T-cell (primary cell): ENCODE measurements around the gene SLC25A6.

GRCh38 chrX:1205553-1206033 lies 6.9 kb downstream of the CRLF2 start:
- PRO-cap, 7 experiments = no peak in any of the 7 experiments

- PRO-cap, 7 experiments = no peak in any of the 7 experiments
These were observed 33.5 kb downstream of the CSF2RA start for GRCh38 chrX:1302137-1302510.

DNA sequence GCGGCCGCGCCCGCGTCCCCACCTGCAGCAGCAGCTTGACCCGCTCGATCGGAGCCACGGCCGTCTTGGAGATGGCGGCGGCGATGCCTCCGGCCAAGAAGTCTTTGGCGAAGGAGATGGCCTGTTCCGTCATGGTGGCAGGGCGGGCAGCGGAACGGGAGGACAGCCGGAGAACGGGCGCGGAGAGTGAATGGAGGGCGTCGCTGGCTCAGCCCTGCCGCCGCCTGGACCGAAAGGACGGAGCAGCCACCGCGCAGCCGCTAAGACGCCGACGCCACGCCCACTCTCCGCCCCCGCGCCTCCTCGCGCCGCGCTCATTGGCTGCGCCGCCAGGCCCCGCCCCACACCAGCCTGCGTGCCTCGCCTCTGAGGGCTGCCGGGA lies at the start of gene SLC25A6:
SLC25A6 (minus strand) TSS at position 237 of the 382 bp plus-strand sequence.
- PRO-cap, 7 experiments = peak in 7 of 7 experiments; most common minus-strand start position 237 of the sequence (in 7)

DNA sequence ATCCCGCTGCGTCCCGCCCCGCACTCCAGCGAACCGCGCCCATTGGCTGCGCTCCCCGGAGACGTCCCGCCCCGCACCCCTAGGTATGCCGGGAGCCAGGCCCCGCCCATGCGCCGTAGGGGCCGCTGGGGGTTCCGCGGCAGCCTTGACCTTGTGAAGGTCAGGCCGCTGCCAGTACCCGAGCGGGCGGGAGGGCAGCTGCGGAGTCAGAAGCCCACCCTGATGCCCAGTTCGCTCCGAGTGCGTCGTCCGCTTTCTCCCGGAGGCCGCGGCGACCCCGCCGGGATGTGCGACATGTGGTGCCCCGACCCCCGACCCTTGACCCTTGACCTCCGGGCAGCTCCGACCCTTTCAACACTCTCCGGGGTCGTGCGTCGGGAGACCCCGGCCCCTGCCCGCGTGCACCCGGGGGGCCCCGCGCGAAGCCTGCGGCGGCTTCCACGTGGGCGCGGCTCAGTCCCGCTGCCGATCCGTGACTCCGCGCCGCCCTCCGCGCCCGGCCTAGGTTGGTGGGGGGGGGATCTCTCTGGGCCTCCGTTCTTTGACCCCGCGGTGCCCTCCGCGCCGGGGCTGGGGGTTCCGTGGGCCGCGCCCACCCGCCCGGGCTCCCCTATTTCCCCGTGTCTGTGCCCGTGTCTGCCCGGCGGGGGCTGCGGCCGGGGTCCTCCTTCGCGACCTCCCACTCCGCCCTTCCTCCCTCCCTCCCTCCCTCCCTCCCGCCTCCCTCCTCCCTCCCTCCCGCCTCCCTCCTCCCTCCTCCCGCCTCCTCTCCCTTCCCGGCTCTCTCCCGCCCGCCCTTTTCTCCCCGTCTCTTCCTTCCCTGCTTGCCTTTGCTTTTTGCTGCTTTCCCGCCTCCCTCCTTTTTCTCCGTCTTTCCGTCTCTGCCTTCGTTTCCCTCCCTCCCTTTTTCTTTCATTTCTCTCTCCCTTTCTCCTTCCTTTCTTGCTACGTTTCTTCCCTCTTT lies 628 bp upstream of the SLC25A6 start:
- PRO-cap, 7 experiments = peak in 7 of 7 experiments; most common plus-strand start position 116 of the sequence (in 4); most common minus-strand start position 494 of the sequence (in 2)

DNA sequence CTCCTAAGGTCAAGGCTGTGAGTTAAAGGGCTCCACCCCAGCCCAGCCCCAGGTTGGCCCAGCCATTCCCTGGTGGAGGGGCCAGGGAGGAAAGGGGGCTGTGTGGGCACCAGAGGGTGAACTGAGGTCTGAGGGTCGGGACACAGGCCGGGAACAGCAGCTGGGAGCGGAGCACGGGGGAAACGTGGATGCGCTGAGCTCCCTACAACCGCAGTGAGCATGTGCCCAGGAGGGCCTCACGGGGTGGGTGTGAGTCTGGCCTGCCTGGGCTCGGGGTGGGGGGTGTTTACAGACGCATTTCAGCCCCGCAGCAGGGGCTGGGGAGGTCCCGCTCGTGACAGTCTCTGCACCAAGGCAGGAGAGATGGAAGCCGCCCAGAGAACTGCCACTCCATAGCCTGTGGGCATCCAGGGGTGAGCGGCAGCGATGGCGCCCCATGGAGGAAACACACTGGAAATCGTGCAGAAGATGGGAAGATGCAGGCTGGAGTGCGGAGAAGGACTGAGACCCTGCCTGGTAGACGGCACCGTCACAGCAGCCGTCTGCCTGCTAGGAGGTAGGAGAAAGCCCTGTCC lies 9.8 kb upstream of the SLC25A6 start:
- PRO-cap, 7 experiments = no peak in any of the 7 experiments

DNA sequence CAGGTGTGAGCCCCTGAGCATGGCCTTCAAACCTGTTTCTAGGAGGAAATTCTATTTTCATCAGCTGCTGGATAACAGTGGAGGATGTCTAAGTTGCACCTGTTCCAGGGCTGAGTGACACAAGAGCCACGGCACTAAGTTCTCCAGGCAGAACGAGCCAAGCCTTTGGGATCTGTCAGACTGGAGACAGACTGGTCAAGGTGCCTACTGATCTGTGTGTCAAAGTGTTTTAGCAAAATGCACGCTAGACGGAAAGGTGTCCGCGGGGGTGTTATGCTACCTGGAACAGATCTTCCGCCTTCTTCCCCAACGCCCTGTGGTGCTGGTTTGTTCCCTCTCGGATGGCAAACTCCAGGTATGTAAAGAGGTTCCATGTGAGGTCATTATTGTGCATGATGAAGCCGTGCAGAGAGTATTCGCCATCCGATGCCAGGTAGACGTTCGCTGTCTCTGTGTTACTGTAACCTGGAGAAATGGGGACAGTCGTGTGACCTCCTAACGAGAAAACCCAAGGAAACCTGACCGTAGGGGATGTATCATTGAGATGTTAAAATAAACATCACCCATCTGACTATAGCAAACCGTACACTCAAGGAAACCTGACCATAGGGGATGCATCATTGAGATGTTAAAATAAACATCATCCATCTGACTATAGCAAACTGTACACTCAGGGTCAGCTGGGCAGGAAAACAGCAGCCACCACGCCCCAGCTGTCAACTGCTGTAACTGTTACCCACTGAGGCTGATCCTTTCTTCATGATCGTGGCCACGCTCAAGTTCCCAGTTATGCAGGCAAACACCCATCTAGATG lies 29.7 kb upstream of the SLC25A6 start:
- PRO-cap, 7 experiments = no peak in any of the 7 experiments

DNA sequence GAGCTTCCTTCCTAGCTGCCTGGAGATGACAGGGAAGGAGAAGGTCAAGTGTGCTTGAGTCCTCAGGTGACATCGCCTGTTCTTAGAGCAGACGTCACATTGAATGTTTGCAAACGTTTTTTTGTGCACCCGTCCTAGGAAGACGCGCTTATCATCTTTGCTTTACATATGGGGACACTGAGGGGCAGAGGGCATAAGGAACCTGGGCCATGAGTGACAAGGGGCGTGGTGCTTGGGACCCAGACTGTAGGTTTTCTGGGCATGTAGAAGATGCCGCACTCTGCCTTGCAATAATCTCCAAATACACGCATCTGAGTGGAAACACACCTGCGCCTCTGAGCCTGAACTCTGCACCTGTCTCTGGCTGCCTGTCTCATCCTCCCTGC lies 34.5 kb upstream of the ASMTL start:
- PRO-cap, 7 experiments = no peak in any of the 7 experiments

DNA sequence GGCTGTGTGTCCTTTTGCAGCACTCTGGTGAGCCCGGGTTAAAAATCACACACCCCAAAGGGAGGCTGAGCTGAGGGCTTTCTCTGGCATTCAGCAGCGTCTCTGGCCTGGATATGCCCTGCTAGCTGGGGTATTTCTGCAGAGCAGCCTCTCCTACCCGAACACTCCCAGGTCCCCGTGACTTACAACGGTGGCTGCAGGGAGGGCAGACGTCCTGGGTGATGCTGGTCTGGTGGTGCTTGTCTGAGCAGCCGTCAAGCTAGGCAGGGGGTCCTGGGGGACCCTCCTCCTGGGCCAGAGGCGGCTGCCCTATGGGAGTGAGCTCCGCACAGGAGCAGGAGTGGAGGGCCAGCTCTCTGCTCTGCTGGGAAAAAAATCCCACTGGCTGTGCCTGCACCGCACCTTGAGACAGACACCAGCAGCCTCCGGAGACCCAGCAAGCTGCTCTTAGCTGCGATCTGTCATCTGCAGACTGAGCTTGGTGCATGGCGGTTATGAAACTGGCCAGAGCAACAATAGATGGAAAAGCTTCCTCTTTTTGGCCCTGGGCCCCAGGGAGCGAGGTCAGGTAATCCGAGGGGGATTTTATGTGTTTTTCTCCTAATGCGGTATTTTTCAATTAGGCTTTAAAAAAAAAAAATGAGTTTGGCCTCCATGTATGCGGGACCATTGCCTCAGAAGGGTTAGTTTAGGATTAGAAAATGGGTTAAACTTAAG lies 41.4 kb upstream of the ASMTL start:
- PRO-cap, 7 experiments = peak in 1 of 7 experiments; most common minus-strand start position 179 of the sequence (in 1)

DNA sequence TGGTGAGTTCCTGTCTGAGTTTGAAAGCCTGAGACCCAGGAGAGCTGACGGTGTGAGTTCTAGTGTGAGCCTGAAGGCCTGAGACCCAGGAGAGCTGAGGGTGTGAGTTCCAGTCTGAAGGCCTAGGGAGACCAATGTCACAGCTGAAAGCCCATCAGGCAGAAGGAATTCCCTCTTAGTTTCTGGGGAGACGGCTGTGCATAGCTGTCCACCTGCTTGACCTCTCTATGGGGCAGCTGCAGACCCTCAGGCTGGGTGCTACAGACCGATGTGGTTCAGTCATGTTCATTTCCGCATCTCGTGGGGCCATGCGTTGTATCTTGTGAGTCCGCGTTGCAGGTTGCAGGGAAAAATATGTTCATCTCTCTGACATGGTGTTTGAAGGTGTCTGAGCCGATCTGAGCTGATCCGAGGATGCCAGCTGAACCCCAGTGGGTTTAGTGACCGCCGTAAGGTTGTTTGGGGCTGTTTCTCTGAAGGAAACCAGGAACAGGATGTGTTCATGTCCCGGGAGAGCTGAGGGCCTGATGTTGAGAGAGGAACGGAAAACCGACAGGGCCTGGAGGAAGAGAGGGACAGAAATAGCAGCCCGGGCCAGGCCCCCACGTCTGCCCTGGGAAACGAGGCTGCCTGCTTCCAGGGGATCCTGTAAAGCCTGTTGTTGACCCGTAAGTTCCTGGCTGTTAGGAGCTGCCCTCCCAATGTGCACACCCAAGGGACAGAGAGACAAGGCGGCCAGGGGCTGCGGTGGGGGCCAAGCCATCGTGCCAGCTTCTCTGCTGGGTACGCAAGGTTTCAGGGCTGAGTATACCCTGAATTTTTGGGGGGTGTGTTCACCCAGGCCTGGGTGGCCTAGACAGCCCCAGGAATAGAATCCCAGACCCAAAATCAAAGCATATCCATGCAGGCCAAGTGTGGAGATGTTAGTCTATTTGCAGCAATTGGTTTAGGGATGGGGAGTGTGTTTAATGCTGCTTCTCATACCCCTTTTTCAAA lies 9.8 kb upstream of the P2RY8 start:
- PRO-cap, 7 experiments = no peak in any of the 7 experiments

DNA sequence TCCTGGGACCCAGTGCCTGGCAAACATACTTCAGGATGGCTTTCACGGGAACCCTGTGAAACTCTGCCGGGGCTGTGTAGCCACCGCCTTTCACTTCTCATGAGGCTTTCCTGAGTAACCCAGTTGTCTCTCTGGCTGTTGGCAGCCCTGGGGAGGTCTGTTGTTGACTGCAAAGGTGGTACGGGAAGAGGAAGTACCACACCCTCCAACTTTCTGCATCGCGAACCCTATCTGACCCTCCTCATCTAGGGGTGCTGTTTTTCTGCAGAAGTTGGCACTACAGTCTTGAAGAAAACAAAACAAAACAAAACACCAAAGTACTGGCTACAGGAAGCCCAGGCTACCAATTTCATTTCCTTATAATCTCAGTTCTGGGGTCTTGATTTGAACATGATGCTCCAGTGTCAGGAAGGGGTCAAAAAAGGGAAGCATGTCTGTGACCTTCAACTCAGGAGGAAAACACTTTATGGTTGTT lies 18.0 kb upstream of the P2RY8 start:
- PRO-cap, 7 experiments = peak in 7 of 7 experiments; most common plus-strand start position 368 of the sequence (in 3); most common minus-strand start position 133 of the sequence (in 7)

- PRO-cap, 7 experiments = no peak in any of the 7 experiments
These were observed 1.9 kb downstream of the AKAP17A start for GRCh38 chrX:1593239-1593680.

- PRO-cap, 7 experiments = no peak in any of the 7 experiments
These were observed 324.9 kb downstream of the DHRSX start for GRCh38 chrX:2175755-2176441.

DNA sequence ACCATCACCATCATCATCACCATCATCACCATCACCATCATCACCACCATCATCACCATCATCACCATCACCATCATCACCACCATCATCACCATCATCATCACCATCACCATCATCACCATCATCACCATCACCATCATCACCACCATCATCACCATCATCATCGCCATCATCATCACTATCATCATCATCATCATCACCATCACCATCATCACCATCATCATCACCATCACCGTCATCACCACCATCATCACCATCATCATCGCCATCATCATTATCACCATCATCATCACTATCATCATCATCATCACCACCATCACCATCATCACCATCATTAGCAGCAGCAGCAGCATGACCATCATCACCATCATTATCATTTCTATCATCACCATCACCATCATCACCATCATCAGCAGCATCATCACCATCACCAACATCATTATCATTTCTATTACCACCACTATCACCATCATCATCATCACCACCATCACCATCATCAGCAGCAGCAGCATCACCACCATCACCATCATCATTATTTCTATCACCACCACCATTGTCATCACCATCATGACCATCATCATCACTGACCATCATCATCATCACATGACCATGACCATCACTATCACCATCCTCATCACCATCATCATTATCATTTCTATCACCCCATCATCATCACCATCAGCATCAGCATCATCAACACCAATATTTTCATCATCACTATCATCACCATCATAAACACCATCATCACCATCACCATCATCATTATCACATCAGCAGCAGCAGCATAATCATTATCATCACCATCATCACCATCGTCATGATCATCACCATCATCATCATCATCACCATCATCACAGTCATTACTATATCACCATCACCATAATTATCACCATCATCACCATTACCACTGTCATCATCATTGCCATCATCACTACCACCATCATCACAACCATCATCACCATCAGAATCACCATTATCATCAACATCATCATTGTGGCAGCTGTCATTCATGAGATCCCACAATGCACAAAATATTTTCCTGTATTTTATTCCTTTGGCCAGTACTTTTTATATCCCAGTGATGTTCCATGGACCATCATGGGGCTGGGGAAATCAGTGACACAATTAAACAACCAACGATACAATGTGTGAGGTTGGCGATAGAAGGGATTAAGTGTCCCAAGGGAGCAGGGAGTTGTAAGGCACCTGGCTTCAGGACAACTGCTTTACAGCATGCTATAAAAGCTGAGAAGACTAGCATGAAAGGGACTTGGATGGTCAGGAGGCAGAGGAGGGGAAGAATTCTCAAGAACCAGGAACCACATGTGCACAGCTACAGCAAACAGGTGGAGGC lies 117.7 kb downstream of the DHRSX start:
- PRO-cap, 7 experiments = no peak in any of the 7 experiments

- PRO-cap, 7 experiments = peak in 1 of 7 experiments; most common plus-strand start chrX:2489104 (in 1); most common minus-strand start chrX:2489081 (in 1)
These were observed 11.9 kb downstream of the DHRSX start for GRCh38 chrX:2488751-2489339.

GRCh38 chrX:2928543-2929178 lies 478 bp downstream of the ARSD start:
- PRO-cap, 7 experiments = peak in 5 of 7 experiments; most common plus-strand start chrX:2928890 (in 5); most common minus-strand start chrX:2928660 (in 2)

GRCh38 chrX:3026104-3026606 lies 15.1 kb upstream of the ARSF start:
- PRO-cap, 7 experiments = no peak in any of the 7 experiments

GRCh38 chrX:3470190-3470861 lies 123.9 kb upstream of the MXRA5 start:
- PRO-cap, 7 experiments = no peak in any of the 7 experiments

DNA sequence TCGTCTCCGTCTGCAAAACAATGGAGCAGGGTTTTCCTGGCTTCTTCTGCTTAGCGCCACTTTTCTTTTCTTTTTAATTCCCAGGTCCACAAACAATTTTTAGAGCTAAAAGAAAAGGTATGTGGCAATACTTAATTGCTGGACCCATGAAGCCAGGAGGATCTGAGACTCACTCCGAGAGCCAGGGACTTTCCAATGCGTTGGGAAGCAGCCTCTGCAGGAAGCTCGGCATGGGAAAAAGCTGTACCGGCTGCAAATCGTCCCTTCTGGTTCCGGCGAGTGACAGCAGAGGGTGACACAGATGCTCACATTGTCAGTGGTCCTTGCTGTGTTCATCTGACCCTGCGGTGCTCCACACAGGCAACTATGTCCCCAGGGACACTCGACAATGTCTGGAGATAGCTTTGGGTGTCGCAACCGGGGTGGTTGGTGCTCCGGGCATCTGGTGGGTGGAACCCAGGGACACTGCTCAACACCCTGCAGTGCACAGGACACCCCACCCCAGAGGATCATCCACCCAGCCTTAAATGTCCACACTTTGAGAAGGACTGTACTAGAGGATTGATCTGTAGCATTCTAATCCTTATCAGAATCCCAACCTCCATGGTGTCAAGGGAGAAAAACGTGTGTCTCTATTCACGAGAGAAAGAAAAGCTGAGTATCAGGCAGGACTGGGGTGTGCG lies 163.9 kb downstream of the PRKX start:
- PRO-cap, 7 experiments = no peak in any of the 7 experiments

GRCh38 chrX:3714017-3714218 lies 469 bp upstream of the PRKX start:
- PRO-cap, 7 experiments = peak in 1 of 7 experiments; most common minus-strand start chrX:3714111 (in 1)

DNA sequence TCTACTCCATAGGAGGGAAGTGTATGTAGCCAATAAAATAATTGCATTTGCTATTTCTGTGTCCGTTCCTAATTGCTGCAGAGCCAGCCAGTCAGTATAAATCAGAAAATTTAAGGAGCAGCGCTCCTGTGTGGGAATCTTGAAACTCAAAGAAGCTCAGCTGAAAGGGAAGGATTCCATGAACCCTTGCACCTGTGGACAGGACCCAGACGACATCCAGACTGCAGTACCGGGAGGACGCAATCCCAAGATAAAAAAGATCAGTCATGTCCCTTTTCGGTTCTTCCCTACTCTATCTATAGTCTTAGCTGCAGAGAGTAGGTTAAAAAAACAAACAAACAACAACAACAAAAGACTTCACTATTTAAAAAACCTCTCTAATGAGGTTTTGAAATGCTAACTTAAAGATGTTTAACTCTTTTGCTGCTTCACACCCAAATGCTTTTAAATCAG lies 216.0 kb upstream of the STS start:
- PRO-cap, 7 experiments = no peak in any of the 7 experiments